A549 (cell line): ENCODE measurements around the gene UGGT1.

GRCh38 chr2:127381079-127381402 lies 6.7 kb downstream of the MAP3K2 start:
- PRO-cap = no peak
CAGE:
- cytosol, long polyA plus RNA = no peak
- long polyA plus RNA = no peak
- nucleus, long polyA plus RNA = no peak

- PRO-cap = no peak
CAGE:
- cytosol, long polyA plus RNA = no peak
- long polyA plus RNA = no peak
- nucleus, long polyA plus RNA = no peak
Measured at GRCh38 chr2:127382475-127383317, 5.1 kb downstream of the MAP3K2 start.

DNA sequence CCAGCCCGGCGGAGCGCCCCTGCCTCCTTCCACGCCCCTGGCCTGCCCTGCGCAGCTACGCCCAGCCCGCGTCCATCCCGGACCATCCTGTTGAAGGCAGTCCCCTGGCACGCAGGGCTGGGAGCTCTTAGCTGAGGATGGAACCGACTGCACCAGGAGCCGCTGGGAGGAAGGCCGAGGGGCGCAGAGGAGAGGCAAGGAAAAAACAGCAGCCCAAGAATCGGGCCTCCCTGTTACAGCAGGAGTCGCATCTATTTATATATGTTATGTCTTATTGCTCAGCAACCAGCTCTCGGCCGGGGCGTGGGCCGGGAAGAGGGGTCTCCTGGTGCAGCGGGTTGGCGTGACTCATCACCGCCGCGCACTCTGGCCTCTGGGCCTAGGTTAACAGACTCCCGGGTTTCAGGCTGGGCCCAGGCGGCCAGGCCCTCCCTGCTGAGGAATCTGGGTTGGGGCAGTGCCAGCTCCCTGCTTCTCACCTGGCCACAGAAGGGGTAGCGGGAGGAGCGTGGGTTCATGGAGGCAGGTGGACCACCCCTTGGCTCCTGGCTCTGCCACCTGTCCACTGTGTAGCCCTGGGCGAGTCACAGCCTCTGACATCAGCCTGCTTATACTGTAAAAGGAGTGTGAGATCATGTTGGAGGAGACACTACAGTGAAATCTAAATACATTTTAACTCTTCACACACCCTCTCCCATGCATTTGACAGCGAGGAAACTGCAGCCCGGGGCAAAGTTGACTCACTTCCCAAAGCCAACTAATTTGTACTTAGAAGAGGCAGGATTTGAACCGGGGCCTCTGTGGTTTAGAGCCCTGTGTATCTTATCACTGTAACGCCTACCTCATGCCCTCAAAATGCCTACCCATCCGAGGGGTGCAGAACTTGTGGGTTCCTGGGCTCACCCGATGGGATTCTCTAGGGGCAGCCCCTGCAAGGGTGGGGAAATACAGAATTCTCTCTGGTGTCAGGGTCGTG lies 13.5 kb upstream of the MAP3K2 start:
- PRO-cap = no peak
CAGE:
- cytosol, long polyA plus RNA = no peak
- long polyA plus RNA = no peak
- nucleus, long polyA plus RNA = no peak

GRCh38 chr2:127411860-127412682 lies 6.2 kb upstream of the PROC start:
- PRO-cap = no peak
CAGE:
- cytosol, long polyA plus RNA = no peak
- long polyA plus RNA = no peak
- nucleus, long polyA plus RNA = no peak

GRCh38 chr2:127422835-127423433 lies 4.7 kb downstream of the PROC start:
- PRO-cap = no peak
CAGE:
- cytosol, long polyA plus RNA = no peak
- long polyA plus RNA = no peak
- nucleus, long polyA plus RNA = no peak

GRCh38 chr2:127500997-127501929 lies 25.0 kb downstream of the IWS1 start:
- PRO-cap = no peak
CAGE:
- cytosol, long polyA plus RNA = no peak
- long polyA plus RNA = start-site peak on the minus strand at chr2:127501521-127501720, 176 and 62 reads in 2 replicates
- nucleus, long polyA plus RNA = start-site peak on the minus strand at chr2:127501099-127501717, 24 and 96 reads in 2 replicates

GRCh38 chr2:127650151-127651031 lies 4.4 kb downstream of the GPR17 start:
- PRO-cap = no peak
CAGE:
- cytosol, long polyA plus RNA = no peak
- long polyA plus RNA = no peak
- nucleus, long polyA plus RNA = no peak

- PRO-cap = no peak
CAGE:
- cytosol, long polyA plus RNA = no peak
- long polyA plus RNA = no peak
- nucleus, long polyA plus RNA = no peak
Measured at GRCh38 chr2:127652749-127653548, 7.0 kb downstream of the GPR17 start.

DNA sequence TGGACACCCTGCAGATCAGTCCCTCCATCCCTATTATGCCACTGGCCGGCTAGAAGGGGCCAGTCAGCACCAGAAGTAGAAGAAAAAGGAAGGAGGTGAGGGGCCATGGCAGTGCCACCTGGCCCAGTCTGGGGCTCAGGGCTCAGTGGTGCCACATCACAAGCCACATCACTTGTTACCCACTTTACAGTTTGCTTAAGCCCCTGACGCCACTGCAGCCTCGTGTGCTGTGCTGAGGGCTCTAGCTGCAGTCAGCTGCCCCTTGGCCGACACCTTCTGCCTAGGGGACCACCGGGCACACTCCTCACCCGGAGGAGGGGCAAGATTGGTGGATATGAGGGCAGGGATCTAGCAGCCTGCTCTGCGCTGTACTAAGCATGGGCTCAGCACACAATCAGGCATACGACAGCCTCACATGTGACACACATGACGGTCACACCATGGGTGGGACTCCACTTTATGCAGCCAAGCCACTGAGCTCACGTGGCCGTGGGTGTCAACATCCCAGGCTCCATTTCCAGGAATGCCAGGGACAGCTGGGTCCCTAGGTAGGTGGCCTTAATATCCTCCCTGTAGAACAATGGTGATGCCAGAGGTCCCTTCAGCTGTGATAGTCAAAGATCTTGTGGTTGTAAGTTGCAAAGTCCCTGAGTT lies 3.5 kb downstream of the LIMS2 start:
- PRO-cap = no peak
CAGE:
- cytosol, long polyA plus RNA = no peak
- long polyA plus RNA = no peak
- nucleus, long polyA plus RNA = no peak

DNA sequence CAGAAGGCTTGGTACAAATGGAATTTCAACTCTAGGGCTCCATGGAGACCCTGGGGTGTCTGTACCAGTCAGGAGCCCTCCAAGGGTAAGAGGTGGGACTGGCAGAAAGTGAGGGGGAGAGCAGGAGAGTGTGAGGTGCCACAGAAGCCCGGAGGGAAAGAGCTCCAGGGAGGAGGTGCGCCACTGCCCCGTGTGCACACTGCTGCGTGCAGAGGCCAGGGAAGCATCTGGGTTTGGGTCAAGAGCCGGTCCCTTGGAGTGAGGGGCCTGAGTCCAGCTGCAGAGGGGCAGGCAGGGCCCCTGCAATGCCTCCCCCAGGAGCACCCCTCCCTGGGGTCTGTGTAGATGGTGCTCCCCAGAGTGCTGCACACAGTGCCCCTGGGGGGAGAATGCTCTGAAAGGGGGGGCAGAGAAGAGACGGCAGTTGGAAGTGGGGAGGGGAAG lies 3.6 kb upstream of the LIMS2 start:
- PRO-cap = no peak
CAGE:
- cytosol, long polyA plus RNA = no peak
- long polyA plus RNA = no peak
- nucleus, long polyA plus RNA = no peak

DNA sequence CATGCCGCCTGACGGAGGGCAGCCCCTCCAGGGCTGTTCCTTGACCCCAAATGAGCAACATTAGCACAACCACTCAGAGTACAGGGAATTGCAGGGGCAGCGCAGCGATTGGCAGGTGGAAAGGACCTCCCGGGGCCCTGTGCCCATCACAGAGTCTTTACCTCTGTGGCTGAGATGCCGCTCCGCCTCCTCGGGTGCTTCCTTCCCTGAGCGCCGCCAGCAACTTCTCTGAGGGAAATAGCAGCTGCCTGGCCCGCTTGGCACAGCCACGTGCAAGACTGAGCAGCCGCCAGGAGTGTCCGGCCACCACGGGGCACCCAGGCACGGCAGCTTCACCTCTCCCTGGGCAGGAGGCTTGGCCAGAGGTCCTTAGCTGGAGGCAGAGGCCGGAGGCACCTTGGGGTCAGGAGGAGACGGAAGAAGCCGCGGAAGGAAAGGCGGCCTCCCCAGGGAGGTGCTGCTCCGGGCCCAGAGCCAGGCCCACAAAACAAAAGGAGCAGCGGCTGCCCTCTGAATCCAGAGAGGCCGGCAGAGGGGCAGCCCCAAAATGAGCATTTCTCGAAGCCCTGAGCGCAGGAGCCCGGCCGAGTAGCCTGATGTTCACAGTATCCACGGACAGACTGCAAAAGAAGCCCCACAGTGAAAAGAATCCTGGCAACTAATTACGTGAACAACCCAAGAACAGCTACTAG lies 6.0 kb upstream of the LIMS2 start:
- PRO-cap = no peak
CAGE:
- cytosol, long polyA plus RNA = no peak
- long polyA plus RNA = no peak
- nucleus, long polyA plus RNA = no peak

GRCh38 chr2:127885125-127885563 lies 612 bp downstream of the AMMECR1L start:
- PRO-cap = no peak
CAGE:
- cytosol, long polyA plus RNA = no peak
- long polyA plus RNA = no peak
- nucleus, long polyA plus RNA = no peak

GRCh38 chr2:128090951-128091463 lies at the start of gene UGGT1:
Gene UGGT1 (plus strand): TSS chr2:128091200.
- PRO-cap = bidirectional peak, plus-strand start at chr2:128091347, minus-strand start at chr2:128091055
CAGE:
- cytosol, long polyA plus RNA = no peak
- long polyA plus RNA = start-site peak on the plus strand at chr2:128091171-128091242, 518 and 84 reads in 2 replicates; start-site peak on the plus strand at chr2:128091305-128091327, 520 and 311 reads in 2 replicates
- nucleus, long polyA plus RNA = start-site peak on the plus strand at chr2:128091171-128091237, 24 and 219 reads in 2 replicates

DNA sequence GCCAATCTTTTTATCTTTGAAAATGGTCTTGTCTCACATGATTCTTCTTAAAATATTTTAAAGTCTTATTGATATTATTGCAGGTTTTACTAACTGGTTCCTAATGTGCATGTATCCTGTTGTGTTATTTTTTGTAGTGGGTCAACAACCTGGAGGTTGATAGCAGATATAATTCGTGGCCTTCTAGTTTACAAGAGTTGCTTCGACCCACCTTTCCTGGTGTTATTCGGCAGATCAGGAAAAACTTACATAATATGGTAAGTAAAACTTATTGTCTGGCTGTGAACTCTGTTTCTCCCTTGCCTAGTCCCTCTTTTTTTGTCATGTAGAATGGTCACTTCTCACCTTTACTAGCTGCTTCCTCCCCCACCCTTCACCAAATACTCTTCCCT lies 42.0 kb downstream of the UGGT1 start:
- PRO-cap = no peak
CAGE:
- cytosol, long polyA plus RNA = no peak
- long polyA plus RNA = no peak
- nucleus, long polyA plus RNA = no peak

DNA sequence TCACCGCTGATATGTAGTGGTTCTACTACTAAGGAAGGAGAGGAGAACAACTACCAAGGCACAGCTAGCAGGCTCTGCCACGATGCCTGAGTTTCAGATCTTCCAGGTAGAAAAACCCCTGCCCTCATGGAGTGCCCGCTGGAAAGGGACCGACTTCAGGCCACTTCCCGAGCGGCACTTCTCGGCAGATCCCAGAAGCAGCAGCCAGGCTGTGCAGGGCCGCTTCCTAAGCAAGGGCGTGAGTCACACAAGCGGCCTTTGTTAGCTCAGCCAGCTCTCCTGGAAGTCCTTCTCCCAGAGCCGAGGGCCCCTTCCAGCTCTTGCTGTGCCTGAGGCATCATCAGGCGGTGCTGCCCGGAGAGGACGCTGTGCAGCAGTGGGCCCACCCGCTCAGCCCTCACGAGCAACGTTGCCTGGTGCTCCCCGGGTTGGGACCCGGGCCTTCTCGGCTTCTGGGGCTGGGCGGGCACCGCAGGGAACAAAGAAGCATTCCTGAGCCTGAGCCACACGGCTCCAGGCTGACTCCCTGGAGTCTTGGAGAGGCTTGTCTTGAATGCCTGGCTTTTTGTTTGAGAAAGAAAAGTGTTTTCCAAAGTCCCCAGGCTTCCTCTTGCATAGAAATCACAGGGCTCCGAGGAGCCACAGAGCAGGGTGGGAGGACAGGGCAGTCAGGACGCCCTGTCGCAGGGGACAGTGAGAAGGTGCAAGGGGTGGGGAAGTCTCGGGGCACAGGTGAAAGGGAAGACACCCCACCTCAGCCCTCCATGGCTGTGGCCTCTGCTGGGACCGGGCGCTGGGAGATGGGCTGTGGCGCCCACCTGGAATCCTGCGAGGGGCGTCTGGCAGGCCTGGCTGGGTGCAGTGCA lies 57.9 kb downstream of the HS6ST1 start:
- PRO-cap = no peak
CAGE:
- cytosol, long polyA plus RNA = no peak
- long polyA plus RNA = no peak
- nucleus, long polyA plus RNA = no peak

DNA sequence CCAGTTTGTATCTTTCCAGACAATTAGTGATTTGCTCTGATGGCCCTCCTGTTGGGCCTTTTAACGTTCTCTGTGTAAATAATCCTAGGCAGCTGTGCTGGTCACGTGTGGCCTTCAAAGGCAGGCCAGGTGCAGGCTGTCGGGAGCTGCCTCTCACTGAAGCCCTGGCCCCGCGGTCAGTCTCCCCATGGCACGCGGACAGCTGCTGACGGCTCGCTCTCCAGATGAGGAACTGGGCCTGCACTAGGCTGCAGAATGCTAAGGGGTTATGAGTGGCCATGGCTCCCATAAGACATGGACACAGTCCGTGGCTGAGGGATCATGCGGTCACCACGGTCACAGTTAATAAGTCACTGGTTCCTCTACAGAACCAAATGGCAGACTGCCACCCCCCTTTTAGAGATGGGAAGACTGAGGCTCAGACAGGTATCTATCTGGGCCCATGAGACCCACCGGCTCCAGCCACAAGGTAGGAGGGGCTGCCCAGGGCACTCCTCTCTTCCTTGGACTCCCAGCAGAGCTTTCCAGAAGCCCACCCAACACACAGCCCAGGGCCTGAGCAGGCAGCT lies 9.0 kb downstream of the HS6ST1 start:
- PRO-cap = no peak
CAGE:
- cytosol, long polyA plus RNA = no peak
- long polyA plus RNA = no peak
- nucleus, long polyA plus RNA = no peak

- PRO-cap = no peak
CAGE:
- cytosol, long polyA plus RNA = no peak
- long polyA plus RNA = no peak
- nucleus, long polyA plus RNA = no peak
Measured at GRCh38 chr2:128449738-128450414, 131.2 kb upstream of the HS6ST1 start.

DNA sequence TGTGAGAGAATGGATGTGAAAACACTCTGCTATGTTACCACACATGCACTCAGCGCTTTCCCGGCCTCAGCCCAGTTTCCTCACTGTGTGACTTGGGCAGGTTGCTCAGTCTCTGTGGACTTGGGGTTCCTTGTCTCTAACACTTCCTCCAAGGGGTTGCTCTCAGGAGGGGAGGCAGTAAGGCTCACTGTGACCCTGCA lies 230.5 kb upstream of the HS6ST1 start:
- PRO-cap = no peak
CAGE:
- cytosol, long polyA plus RNA = no peak
- long polyA plus RNA = no peak
- nucleus, long polyA plus RNA = no peak

GRCh38 chr2:128595069-128595580 lies 276.5 kb upstream of the HS6ST1 start:
- PRO-cap = no peak
CAGE:
- cytosol, long polyA plus RNA = no peak
- long polyA plus RNA = no peak
- nucleus, long polyA plus RNA = no peak

DNA sequence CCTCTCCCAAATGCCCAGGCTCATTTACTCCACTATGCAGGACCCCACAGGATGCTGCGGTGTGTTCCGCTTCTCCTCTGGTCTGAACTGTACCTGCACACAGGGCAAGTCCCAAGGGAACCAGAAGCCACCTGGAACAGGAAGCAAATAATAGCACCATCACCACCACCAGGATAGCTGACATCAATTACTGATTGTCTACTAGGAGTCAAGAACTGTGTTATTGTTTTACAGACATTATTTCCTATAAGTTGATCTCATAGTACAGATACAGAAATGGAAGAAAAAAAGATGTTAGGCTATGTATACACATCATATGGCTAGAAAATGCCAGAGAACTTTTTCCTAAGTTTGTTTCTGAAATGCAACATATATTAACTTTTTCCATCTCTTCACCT lies 435.9 kb upstream of the HS6ST1 start:
- PRO-cap = no peak
CAGE:
- cytosol, long polyA plus RNA = no peak
- long polyA plus RNA = no peak
- nucleus, long polyA plus RNA = no peak